ENCODE data around the genes GLIS1 and CDCP2.

DNA sequence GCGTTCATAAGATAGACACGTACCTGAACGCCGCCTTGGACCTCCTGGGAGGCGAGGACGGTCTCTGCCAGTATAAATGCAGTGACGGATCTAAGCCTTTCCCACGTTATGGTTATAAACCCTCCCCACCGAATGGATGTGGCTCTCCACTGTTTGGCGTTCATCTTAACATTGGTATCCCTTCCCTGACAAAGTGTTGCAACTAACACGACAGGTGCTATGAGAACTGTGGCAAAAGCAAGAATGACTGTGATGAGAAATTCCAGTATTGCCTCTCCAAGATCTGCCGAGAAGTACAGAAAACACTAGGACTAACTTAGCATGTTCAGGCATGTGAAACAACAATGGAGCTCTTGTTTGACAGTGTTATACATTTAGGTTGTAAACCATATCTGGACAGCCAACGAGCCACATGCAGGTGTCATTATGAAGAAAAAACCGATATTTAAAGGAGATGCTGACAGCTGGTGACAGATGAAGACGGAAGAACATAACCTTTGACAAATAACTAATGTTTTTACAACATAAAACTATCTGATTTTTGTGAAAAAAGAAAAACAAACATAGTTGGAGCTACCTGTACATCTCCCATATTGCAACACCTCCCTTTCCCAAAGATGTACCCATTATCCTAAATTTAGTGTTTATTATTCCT is 2.9 kb upstream of the CC2D1B start:
- PRO-cap, result no peak
- RRBS, 2 experiments, result no CpG with 5 or more reads among the region's 15 CpGs

GRCh38 chr1:52405484-52405861 is 1.1 kb downstream of the PRPF38A start:
- PRO-cap, result no peak
- RRBS, 2 experiments, result no CpG with 5 or more reads among the region's 5 CpGs

DNA sequence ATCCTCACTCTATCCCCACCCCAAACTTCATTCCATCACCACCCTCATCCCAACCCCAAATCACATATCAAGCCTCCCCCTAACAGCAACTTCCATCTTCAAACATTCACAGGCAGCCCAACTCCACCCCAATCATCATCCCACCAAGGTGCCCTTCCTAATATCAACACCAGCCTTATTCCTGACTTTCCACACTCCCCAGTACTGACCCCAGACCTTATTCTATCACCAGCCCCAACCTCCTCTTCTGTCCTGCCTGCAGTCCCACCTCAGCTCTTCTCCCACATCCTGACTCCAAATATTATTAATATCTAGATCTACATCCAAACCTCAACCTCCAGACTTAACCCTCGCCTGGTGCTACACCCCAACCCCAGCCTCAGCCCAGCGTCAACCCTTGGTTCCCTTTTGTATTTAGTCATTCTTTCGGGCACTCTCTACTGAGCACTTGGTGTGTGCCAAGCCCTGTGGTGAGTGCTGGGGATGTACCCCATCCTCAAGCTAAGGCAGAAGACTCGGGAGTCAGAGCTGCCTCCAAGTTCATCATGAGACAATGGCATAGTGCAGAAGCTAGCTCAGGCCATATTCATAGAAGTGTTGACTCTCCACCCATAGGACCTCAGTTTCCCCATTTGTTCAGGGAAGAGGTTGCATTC is 1.1 kb downstream of the SHISAL2A start:
- PRO-cap, result no peak
- RRBS, 2 experiments, result no CpG with 5 or more reads among the region's 4 CpGs

- PRO-cap, result no peak
- RRBS, 2 experiments, result no CpG with 5 or more reads among the region's 15 CpGs
These were observed 820 bp downstream of the ZYG11B start for GRCh38 chr1:52726994-52727551.

DNA sequence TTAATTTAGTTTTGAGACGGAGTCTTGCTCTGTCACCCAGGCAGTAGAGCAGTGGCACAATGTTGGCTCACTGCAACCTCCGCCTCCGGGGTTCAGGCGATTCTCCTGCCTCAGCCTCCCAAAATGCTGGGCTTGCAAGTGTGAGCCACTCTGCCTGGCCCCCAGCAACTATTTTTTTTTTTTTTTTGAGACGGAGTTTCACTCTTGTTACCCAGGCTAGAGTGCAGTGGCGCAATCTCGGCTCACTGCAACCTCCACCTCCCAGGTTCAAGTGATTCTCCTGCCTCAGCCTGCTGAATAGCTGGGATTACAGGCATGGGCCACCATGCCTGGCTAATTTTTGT is 23.8 kb downstream of the ZYG11B start:
- PRO-cap, result no peak
- RRBS, 2 experiments, result no CpG with 5 or more reads among the region's 7 CpGs

GRCh38 chr1:52914996-52915757 is 6.4 kb downstream of the ECHDC2 start:
- PRO-cap, result no peak
- RRBS, 2 experiments, result no CpG with 5 or more reads among the region's 4 CpGs

- PRO-cap, result no peak
- RRBS, 2 experiments, result no CpG with 5 or more reads among the region's 6 CpGs
These were observed 113.3 kb downstream of the DMRTB1 start for GRCh38 chr1:53572191-53573139.

- PRO-cap, result no peak
- RRBS, 2 experiments, result no CpG with 5 or more reads among the region's 12 CpGs
These were observed 41.1 kb downstream of the GLIS1 start for GRCh38 chr1:53697765-53698333.

DNA sequence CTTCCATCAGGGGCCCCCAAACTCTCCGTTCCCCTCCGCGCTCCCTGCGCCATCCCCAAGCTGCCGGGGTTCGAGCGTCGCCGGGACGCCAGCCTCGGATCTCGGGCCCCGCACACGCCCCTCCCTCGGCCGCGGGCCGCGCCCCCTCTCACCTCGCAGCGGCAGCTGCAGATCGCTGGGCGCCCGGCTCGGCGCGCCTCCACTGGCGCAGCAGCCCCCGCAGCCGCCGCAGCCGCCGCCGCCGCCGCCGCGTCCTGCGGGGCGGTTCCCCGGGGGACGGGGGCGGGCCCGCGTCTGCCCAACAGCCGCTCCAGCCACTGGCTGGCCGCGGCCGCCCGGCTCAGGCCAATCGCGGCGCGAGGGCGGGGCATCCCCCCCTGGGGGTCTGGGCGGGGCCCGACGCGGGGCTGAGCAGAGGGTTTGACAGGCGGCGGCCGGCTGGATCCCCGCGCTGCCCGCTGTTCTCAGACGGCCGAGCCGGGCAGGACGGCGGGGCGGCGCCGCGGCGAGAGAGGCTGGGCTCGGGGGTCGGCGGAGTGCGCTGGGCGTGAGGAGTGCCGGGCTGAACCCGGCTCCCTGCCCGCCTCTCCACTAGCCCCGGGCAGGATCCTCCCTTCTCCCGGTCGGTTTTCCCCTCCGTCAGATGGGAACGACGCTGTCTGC is at the start of gene GLIS1:
Gene GLIS1, minus strand, starts transcription at position 212 of the 663 bp plus-strand sequence.
- PRO-cap, result no peak
- RRBS, 2 experiments, result 1 to 2% methylated on average over 43 to 56 of the region's 89 CpGs

DNA sequence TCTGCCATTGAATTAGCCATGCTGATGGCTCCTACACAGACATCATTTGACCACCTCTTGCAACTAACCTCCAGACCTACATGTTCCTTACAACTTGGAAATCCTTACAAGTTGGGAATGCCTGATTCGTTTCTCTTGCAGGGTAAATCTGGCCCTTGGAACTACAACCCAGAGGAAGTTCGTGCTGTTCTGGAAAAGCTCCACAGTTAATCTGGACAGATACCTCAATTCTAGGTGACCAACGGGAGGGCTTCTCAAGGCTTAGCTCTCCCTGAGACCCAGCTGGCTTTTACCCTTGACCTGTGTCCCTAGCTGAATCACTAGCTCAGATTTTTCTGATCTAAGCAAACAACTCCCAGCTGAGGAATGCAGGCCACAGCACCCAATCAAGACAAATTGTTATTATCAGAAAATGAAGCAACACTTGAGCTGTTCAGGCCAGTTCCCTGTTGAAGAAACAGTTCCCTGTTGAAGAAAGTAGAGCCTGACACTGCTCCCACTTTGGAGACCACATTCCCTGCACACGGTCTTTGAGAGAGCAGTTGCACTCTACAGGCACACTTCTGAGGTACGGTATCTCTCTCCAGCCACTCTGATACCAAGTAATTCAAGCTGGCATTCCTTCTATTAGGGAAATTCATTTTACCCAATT is 15.9 kb downstream of the DIO1 start:
- PRO-cap, result no peak
- RRBS, 2 experiments, result no CpG with 5 or more reads among the region's 5 CpGs

- PRO-cap, result no peak
- RRBS, 2 experiments, result under 1 to 5% methylated on average over 7 to 11 of the region's 61 CpGs
These were observed 31.5 kb downstream of the CDCP2 start for GRCh38 chr1:54120917-54122151.

DNA sequence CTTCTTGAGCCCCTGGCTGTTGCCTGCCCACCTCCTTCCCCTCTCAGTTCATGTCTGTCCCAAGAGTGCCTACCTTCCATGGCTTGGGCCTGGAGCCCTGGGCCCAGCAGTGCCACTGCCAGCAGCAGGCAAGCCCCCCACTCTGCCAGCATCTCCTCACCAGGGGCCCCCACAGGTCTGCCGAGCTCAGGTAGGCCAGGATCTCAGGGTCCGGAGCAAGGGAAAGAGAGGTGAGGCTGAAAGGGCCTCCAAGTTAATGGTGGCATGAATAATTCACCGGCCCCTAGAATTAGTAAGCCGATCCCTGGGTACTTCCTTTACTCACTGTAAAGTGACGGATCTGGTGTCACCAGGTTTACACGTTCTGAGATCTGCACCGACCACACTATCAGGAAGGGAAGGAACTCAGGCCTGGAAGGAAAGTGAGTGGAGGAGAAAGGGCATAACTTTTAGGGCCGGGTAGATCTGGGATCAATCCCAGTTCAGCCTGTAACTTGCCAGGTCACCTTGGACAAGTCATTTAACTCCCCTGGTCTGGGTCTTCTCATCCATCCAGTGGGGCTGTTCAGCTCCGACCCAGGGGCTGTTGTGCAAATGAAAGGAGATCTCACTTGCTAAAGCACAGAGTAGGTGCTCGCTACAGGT is at the start of gene CDCP2:
Gene CDCP2, minus strand, starts transcription at position 230 of the 645 bp plus-strand sequence.
- PRO-cap, result no peak
- RRBS, 2 experiments, result 90 to 100% methylated on average over 1 of the region's 10 CpGs

GRCh38 chr1:54238846-54239410 is 39.0 kb downstream of the MRPL37 start:
- PRO-cap, result no peak
- RRBS, 2 experiments, result no CpG with 5 or more reads among the region's 10 CpGs

GRCh38 chr1:54272827-54273771 is 73.1 kb downstream of the MRPL37 start:
- PRO-cap, result no peak
- RRBS, 2 experiments, result 3 to 21% methylated on average over 4 of the region's 26 CpGs

- PRO-cap, result no peak
- RRBS, 2 experiments, result no CpG with 5 or more reads among the region's 17 CpGs
These were observed 124.8 kb downstream of the MRPL37 start for GRCh38 chr1:54324570-54325345.

DNA sequence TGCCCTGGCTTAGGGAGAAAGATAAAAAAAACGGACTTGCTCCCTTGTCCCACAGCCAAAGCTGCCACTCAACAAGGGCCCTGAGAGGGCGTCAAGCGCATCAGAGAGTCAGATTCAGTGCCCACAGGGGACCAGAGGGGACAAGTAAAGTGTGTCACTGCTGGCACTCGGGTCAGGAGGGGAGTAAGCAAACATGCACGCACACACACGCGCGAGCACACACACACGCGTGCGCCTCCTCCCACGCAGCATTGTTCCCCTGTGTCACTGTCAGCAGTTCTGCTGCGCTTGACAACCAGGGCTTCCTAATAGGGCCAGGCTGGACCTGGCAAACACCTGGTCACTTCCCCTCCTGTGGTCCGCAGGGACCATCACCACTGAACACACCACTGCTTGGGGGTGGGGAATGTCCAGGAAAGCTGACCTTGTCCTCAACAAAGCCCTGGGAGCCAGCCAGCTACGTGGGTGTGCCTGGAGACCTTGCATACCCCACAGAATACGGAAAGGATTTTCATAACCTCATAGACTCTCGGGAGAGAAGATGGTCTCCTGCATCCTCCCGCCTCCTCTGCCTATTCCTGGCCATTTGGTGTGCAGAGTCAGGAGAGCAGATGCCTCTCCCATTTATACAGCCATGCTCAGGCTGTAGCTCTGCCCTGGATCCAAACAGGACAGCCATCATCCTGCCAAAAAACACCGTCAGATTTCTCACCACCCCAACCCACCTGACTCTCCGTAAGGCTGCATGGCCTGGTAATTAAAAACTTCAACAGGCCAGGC is 132.9 kb downstream of the MRPL37 start:
- PRO-cap, result no peak
- RRBS, 2 experiments, result no CpG with 5 or more reads among the region's 20 CpGs

- PRO-cap, result no peak
- RRBS, 2 experiments, result 5 to 6% methylated on average over 17 of the region's 77 CpGs
These were observed 16.8 kb upstream of the PARS2 start for GRCh38 chr1:54780898-54781749.

DNA sequence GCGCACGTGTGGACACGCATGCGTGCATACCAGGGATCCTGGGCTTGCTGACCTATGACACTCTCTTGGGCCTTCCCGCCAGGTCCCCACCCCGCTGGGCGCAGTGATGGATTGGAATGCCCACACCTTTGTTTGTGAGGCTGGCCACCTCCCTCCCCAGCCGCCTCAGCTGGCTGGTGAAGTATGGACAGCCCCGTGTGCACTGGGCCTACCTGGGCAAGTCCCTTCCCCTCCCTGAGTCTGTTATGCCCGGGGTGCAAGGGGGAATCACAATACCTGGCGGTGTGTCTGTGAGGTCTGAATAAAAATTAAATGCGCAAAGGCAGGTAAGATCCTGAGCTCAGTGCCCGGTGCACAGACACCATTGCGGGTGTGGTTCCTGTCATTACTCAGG is 4.9 kb downstream of the TTC22 start:
- PRO-cap, result no peak
- RRBS, 2 experiments, result 75 to 92% methylated on average over 2 to 4 of the region's 14 CpGs

DNA sequence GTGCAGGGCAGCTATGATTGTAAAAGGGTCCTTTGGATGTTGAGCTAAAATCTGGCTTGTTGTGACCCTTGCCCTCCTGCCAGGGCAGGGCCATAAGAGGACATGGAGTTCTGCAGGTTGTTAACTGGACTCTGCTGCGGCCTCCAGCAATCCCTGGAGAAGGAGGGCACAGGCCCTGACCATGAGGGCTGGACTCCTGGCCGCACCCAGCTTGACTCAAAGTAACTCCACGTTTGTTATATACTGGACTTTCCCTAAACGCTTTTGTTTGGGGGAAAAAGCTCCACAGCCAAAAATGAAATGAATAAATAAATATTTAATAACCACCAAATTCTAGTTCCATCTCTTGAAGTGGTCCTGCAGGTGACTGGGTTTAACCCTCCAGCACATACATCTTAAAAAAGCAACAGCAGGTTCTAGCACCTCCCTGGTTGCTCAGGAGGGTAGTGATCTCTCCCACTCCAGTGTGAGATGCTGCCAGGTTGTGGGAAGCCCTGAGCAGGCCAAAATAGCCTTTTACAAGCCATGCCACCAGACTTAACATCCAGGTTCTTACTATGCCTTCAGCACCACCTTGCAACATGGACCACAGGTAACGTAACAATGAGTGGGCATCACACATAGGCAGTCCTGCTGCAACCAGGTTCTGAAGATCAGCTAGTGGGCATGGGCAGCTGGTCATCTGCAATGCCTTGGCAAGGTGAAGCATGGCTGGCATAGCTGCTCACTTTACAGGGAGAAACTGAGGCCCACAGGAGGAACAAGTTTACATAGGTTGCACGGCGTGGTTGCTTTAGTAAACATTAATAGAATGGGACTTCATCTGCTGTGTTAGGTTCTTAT is 40.2 kb downstream of the LEXM start:
- PRO-cap, result no peak
- RRBS, 2 experiments, result no CpG with 5 or more reads among the region's 7 CpGs

DNA sequence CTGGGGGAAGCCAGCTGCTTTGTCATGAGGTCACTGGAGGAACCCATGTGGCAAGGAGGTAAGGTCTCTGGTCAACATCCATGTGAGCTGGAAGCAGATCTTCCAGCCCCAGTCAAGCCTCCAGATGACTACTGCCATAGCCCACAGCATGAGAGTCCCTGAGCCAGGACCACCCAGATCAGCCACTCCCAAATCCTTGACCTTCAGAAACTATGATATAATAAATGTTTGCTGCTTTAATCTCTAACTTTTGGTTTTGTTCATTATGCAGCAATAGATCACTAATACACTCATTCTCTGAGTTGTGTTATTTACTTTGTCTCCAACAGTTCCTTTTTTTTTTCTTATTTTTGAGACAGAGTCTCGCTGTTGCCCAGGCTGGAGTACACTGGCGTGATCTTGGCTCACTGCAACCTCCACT is 27.8 kb downstream of the DHCR24 start:
- PRO-cap, result no peak
- RRBS, 2 experiments, result no CpG with 5 or more reads among the region's 2 CpGs

Measured in astrocyte (in vitro differentiated cells and primary cell).